ENCODE measurements around the genes CTAGE15 and EZH2.

- PRO-cap, result no peak
Observed at GRCh38 chr7:142563464-142563965, 185.8 kb upstream of the PRSS1 start.

- PRO-cap, result no peak
Observed at GRCh38 chr7:142636476-142637143, 112.7 kb upstream of the PRSS1 start.

DNA sequence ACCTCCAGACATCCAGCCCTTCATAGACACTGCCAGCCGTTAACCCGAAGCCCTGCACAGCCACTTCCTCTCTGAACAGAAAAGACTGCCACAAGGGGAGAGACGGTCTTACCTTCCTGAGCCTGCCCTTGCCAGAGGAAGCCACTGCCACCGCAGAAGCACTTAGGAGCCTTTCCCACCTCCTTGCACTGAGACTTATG, 31.8 kb upstream of the PRSS1 start:
- PRO-cap, result no peak

- PRO-cap, result no peak
Observed at GRCh38 chr7:142797897-142798245, 27.1 kb downstream of the PRSS2 start.

GRCh38 chr7:142807568-142808234, 36.9 kb downstream of the PRSS2 start:
- PRO-cap, result no peak

DNA sequence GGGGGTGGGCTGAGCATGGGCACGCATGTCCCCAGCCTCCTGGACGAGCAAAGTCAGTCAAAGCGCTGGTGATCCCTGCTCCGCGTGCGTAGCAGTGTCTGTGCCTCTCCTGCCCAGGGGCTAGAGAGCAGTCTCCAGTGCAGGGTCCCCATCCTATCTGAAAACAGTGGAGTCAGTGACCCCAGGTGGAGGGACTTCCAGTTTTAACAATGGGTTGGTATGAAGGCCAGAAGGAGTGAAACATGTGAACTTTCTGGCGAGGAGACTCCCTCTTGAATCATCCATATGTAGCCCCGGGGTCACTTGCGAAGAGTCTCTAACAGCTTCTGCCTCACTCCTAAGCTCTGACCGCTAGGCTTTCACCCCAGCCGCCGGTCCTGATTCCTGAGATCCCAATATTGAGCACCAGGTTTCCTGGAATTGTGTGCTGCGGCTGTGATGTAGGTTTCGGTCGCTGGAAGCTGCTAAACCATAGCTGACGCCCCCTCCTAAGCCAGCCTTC, 653 bp upstream of the CASP2 start:
- PRO-cap, result no peak

DNA sequence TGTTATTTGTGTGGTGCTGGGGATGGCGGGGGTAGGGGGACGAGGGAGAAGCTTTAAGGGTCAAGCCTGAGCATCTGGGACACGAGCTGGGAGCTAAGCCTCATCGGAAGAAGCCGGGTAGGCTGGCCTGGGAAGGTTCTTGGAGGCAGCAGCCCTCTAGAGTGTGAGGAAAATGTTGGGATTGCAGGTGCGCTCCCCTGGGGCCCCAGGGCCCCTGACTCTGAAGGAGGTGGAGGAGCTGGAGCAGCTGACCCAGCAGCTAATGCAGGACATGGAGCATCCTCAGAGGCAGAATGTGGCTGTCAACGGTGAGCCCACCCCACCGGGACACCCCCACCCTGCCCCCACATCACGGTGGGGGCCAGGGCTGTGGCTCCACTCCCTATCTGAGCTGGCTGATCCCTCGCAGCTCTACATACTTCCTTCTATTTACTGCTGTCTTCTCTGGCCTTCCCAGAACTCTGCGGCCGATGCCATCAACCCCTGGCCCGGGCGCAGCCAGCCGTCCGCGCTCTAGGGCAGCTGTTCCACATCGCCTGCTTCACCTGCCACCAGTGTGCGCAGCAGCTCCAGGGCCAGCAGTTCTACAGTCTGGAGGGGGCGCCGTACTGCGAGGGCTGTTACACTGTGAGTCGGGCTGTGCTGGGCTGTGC, 7.0 kb downstream of the ZYX start:
- PRO-cap, result no peak

DNA sequence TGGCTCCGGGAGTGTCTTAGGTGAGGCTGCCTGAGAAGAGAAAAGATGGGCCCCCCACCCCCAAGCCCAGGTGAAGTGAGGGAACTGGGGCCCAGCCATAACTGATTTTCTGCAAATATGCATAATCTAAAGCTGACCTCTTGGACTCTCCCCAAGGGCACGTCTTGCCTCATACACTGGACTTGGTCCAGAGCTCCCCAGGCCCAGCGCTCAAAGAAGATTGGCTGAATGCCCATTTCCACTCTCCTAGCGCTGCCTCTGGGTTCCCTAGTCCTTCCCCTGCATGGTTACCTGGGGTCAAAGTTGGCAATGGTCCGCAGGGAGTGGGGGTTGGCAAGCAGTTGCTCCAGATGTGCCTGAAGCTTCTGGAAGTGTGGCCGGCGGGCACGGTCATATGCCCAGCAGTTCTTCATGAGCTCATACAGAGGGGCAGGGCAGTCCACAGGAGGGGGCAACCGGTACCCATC, 12.3 kb downstream of the ZYX start:
- PRO-cap, result no peak

GRCh38 chr7:143407058-143408052, 1.3 kb downstream of the EPHA1 start:
- PRO-cap, result no peak

DNA sequence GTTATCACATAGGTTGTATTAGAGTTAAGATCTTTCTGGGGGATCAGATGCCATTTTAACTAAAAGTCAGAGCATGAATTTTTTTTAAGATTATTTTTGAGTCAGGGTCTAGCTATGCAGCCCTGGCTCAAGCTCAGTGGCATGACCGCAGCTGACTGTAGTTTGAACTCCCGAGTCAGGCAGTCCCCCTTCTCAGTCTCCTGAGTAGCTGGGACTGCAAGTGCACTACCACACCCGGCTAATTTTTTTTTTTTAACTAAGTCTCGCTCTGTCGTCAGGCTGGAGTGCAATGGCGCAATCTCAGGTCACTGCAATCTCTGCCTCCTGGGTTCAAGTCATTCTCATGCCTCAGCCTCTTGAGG, 7.8 kb downstream of the TAS2R41 start:
- PRO-cap, result no peak

GRCh38 chr7:143519558-143519757, 41.8 kb downstream of the TAS2R41 start:
- PRO-cap, result no peak

GRCh38 chr7:143571647-143571891, at the start of gene CTAGE15:
TSS of gene CTAGE15 (plus strand) at chr7:143571801.
- PRO-cap, result no peak

DNA sequence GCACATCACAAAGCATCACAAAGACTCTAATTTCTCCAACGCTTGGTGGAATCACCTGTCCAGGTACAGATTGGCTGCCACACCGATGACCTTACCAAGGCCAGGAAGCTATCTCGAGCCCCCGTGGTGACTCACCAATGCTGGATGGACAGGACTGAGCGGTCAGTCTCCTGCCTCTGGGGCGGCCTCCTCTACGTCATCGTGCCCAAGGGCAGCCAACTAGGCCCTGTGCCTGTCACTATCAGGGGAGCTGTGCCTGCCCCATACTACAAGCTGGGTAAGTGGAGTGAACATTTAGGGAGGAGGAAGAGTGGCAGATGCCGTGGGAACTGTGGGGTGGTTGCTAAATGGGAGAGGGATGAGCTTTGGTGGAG, 55.4 kb upstream of the CTAGE6 start:
- PRO-cap, result no peak

GRCh38 chr7:146750069-146750372, 633.4 kb downstream of the CNTNAP2 start:
- PRO-cap, result no peak

DNA sequence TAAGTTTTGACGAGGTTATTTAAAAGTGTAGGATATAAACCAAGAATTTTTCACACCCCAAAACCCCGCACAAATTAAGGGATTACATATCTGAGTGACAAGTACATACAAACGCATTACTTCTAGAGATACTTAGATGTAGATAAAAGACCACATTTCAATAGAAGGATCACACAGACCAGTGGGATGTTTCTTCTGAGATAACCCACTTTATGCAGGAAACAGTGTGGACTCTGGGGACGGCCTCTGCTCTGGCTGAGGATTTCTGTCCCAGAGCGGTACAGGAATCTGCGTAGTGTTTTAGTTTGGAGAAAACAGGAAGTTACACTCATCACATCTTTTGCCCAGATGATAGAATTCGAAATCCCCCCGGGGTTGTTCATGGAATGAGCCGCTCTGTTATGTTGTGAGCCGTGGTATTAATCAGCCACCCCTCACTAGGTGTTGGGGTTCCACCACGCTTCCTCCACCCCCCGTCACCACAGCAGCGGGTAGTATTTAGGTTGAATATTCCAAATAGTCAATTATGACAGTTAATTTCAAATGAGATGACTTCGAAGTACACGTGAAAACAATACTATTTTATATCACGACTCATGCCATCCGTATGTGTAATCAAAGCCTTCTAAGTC, 1.2 kb upstream of the CUL1 start:
- PRO-cap, result unidirectional peak, plus-strand start at position 361 of the sequence

DNA sequence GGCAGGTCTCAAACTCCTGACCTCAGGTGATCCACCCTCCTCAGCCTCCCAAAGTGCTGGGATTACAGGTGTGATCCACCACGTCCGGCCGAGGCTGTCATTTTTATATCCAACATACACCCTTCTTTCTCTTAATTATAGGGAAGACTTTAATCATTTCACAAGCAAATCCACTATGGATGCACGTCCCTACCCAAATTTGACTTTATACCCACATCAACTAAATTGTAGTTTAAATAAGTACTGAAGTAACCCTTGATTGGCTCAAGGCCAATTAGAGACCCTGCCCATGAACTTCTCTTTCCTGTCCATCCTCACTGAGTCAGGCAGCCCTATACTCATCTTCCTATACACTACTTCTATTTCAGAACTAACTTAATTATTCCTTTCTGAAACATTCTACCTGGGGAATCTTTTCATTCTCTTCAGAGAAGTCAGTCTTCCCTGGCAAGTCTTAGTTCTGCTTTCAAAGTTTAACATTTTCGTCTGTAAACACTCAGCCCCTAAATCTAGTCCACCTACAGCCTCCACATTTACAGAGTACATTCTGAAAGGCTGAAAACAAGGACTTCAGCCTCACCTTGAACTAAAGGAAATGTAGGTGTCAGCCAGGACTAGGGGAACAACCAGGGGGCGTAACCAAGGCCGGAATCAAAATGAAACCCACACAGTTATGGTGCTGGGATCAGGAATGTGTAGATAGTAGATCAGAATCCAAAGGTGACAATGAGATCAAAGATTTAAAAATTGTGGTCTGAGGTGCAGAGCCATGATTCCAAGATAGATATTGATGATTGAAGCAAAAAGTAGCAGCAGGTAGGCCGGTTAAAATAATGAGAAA, 78.0 kb downstream of the CUL1 start:
- PRO-cap, result no peak

GRCh38 chr7:148806896-148807997, 76.8 kb downstream of the EZH2 start:
- PRO-cap, result no peak

DNA sequence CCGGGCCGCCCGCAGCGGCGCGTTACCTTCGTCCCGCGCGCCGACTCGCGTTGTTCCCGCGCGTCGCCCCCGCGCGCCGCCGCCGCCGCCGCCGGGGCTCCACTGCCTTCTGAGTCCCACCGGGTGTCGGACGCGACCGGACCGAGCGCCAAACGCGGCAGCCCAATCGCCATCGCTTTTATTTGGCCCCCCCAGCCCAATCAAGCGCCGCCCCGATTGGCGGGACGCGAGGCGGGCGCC, at the start of gene EZH2:
Gene EZH2 (minus strand): TSS at position 154 of the 240 bp plus-strand sequence.
- PRO-cap, result bidirectional peak, plus-strand start outside the sequence, minus-strand start at position 111 of the sequence

- PRO-cap, result no peak
Observed at GRCh38 chr7:149065482-149066249, 24.9 kb downstream of the ZNF786 start.

- PRO-cap, result no peak
Observed at GRCh38 chr7:149196691-149197111, 1.4 kb downstream of the ZNF282 start.

Data from ureter (tissue), 1 donor.